Endometrial microvascular endothelial cells (primary cell): ENCODE measurements around the gene LMCD1.

DNA sequence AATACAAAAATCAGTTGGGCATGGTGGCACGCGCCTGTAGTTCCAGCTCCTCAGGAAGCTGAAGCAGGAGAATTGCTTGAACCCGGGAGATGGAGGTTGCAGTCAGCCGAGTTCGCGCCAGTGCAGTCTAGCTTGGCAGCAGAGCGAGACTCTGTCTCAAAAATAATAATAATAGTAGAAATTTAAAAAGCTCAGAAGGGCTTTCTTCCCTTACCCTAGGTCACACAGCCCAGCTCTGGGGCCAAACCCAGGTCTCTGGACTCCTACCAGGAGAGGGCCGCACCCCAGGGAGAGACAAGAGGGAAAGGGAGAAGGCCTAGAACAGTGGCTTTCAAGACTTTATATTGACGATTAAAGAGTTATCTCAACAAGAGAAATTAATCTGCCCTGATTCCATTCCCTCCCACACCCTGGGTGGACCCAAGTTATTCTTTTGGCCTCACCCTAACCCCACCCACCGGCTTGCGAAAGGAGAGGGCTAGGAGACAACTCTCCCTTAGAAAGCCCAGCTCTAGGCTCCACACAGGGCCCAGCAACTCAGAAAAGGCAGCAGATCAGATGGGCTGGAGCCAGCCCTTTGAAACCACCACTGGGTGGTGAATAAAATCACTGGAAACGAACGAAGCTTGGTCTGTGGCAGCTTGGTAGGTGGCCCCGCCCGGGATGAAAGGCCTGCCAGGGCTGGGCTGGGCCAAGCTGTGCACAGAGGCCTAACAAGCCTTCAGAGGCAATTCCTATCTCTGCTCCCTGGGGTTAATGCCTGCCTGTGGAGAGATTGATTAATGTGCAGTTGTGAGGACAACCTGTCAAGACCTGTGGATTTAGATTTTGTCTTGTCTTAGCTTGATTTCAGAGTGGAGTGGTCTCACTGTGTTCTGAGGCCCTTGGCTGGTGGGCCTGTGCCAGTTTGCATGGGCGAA lies 38.6 kb downstream of the BHLHE40 start:
- RAMPAGE, long total RNA, result no peak

DNA sequence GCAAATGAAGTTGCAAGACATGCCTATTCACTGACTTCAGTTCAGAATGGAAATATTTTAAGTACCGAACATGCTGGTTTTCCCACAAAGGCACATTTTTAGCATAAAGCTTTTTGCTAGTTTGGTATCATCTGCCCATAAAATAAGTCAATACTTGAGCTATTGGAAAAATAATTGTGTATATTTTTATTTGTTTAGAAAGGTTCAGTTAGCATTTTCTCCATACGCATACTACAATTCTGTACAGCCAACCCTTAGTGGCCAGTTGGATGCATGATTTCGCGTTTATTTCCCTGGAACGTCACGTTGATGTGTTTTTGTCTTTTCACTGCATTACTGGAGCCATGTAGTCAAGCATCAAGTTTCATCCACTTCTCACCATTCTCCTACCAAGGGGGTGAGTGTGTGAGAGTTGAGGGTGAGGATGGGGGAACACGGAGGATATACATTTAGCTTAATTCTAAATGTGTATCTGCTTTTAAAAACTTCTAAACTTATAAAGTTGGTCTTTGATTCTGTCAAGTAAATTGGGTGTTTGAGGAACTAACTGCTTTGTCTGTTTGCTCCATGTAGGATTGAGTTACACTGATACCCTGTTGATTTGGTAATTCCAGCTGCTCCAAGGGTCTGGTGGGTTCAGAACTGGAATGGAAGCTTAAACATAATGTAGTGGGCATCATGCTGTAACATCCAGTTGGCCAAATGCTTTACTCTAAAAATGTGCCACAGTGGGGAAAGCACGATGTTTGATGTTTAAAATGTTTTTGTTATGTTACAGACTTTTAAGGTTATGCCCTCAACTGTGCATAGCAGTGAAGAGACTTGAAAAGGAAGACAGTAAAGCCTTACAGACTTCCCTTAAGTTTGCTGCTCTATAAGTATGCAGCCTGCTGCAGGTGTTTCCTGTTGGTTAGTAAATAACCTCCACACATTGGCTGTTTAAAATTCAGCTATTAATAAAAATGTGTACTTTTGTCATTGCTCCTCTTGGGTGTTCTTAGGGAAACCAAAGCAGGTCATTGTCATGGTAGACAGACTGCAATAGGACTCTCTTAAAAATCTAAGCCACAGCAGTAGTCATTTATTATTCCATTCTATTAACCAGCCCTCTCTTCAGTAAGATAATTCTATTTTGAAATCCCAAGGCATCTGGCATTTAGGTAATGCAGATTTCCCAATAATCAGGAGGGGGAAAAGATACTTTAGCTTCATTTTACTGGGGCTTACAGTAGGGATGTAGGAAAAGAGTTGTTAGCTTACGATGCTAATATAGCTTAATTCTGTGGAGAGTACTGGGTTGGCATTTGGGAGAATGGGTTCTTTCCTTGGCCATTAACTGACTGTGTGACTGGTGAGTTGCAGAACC lies 6.0 kb upstream of the EDEM1 start:
- RAMPAGE, long total RNA, result no peak

DNA sequence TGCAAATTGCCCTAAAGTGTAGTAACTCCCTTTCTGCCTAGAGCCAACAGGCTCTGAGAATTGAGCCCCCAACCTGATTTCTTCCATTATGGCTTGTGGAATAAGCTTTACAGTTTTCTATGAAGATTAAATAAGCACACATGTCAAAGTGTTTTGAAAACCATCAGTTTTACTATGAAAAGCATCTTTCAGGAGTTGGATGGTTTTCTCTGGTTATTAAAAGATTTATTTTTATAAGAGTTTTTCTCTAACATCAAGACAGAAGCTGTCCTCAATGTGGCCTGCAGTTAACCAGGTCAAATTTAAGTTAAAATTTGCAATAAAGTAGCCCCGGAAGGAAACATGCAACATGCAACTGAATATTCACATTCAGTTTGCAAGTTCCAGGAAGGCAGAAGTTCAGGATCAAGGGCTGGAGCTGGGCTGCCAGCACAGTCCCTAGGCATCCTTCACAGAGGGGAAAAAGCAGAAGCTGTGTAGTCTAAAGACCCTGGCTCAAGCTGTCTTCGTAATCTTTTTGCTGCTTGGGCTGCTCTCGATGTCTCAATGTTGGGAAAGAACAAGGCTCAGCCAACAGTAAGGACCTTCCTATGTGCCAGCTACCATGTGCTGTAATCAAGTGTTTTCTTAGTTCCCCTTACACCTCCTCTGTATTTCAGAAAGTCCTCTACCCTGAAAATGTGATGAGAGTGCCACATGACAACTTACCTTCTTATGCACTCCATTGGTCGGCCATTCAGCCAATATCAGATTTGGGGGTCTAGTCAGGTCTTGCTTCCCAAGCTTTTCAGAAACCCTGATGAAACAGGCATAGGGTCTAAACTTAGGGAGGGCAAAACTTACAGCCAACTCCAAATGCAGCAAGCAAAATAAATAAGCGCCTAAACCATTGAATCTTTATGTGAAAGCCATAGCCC lies 1.5 kb upstream of the EDEM1 start:
- RAMPAGE, long total RNA, result no peak

GRCh38 chr3:6531093-6531652 lies 329.7 kb upstream of the GRM7 start:
- RAMPAGE, long total RNA, result no peak

DNA sequence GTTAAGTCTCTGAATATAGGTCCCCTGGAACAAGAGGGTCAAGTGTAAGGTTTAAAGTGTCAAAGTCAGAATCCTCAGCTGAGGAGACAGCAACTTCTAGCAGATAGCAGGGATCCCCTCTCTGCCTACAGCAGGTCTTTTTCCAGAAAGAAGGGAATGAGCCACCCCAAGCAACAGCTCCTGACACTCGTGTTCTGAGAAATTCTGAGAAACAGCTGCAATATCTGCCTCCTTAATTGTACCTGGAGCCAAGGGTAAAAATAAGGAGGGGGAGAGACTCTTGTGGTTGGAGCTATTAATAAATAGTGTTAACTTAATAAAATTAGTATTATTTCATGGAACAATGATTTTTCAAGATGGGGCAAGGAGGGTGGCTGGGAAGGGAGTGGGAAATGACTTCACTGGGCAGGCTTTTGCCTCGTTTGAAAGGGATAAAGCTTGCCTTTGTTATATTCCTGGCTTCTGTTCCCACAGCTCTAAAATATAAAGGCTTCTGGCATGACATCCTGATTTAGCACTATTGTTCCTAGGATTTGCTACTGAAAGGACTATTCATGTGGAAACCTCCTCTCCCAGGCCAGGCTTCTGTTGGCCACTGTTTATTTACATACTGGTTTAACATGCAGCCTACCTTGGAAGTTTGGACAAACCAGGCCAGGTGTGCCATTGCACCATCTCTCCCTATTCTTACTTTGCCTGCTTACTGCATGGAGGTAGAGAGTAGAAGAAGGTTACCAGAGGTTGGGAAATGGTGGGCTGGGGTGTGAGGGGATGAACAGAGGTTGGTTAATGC lies 2.6 kb upstream of the LMCD1 start:
- RAMPAGE, long total RNA, result no peak

DNA sequence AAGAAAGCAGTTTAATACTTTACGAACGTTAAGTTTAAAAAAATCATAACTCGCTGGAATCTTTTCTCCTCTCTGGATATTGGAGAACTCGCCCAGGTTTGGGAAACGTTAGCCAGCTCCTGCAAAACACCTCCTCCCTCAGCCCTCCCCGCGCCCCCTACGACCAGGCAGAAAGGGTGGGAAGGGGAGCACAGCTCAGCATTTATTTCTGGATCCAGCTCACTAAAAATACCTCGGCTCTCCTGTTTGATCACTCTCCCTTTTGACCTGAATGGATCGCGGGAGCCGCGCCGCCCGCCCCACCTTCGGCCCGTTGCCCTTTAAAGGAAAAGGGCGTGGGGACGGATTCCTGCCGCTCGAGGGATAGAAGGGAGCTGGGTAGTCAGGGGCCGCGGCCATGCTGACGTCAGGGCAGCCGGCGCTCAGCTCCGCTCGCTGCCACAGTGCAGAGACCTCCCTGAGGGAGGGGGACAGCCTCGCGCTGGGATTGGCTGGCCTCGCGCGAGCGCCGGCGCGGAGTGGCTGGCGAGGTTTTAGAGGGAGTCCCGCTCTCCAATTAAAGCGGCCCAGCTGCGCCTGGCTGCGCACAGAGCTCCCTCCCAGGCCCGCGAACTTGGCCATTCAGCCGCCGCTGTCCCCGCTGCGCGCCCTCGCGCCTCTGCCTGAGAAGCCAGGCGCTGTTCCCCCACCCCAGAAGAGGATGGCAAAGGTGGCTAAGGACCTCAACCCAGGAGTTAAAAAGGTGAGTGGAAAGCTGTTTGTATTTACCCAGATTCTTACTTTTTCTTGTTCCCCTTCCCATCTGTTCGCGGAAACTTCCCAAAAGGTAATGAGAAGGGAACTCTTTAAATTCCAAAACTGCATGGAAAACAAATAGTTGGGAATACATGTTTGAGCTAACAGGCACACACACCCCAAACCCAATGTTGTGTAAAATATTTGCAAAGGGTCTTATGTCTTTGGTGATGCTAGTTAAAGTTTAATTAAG lies at the start of gene LMCD1:
Gene LMCD1 (plus strand): TSS at position 585 of the 988 bp plus-strand sequence.
- RAMPAGE, long total RNA, result start-site peak on the plus strand centred at position 638 of the sequence, 106 bp wide, 22 and 124 reads in 2 replicates

DNA sequence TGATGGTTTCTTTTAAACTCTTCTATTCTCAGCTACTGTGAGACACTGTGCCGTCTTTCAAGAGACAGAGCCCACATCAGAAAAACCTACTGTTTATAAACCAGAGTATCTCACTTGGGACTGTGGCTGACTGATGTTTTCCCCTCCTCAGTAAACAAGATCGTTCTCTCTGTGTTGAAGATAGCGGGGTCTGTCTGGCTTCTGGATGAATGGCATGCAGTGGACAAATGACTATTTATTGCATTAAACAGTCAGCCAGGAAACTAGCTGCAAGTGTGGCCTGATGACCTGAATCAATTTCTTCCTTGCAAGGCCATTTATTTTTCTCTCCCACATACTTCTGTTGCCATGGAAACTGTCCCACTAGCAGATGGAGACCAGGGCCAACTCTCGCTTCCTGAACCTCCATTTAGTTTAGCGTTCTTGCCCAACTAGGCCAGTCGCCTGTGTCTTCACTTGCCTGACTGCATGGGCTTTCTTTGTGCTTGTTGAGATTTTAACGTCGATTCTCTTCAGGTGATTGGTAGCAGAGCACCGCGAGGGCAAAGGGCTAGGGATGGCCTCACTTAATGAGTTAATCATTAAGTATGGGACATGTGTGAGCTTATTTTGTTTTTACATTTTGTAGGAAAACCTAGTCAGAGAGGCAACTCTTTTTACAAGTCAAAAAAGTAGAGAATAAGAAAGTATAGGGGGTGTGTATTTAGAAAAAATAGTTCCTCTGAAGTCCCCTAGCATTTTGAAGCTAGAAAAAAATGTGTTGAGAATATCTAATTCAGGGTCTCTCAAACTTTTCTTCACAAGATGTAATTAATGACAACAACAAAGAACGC lies 27.6 kb downstream of the LMCD1 start:
- RAMPAGE, long total RNA, result no peak

DNA sequence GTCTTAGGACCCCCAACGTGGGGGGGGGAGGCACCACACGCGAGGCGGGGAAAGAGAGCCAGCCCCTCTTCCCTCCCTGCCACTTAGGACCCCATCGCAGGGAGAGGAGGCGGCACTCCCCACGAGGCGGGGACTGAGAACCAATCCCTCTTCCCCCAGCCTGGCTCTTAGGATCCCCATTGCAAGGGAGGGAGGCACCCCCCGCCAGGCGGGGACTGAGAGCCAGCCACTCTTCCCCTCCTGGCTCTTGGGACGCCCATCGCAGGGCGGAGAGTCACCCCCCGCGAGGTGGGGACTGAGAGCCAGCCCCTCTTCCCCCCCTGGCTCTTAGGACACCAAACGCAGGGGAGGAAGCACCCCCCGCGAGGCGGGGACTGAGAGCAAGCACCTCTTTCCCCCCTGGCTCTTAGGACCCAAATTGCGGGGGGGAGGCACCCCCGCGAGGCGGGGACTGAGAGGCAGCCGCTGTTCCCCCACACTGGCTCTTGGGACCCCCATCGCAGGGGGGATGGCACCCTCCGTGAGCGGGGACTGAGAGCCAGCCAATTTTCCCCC lies 34.2 kb upstream of the SSUH2 start:
- RAMPAGE, long total RNA, result no peak

- RAMPAGE, long total RNA, result no peak
These were observed 568 bp downstream of the CAV3 start for GRCh38 chr3:8734165-8734574.

GRCh38 chr3:9280030-9280370 lies 30.6 kb upstream of the SRGAP3 start:
- RAMPAGE, long total RNA, result no peak

DNA sequence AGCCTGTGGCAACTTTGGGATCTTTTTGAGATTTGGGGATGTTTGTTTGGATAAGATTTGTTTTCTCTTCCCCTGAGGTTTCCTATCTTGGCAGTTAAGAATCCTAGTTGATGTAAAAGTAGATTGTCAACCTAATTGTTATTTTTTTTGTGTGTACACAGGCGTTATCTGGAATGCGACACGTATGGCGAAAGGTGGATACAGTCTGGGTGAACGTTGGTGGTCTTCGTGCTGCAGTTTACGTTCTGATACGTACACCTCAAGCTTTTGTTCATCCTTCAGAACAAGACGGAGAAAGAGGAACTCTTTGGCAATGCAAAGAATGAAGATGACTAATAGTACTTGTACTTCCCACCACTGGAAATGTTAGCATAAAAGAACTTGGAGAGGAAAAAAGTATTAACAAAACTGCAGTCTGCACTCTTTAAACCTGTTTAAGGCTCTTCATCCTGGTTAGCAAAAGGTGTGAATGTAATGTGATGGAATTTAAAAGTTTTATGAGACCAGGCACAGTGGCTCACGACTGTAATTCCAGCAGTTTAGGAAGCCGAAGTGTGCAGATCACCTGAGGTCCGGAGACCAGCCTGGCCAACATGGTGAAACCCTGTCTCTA lies 12.9 kb upstream of the SETD5 start:
- RAMPAGE, long total RNA, result no peak

DNA sequence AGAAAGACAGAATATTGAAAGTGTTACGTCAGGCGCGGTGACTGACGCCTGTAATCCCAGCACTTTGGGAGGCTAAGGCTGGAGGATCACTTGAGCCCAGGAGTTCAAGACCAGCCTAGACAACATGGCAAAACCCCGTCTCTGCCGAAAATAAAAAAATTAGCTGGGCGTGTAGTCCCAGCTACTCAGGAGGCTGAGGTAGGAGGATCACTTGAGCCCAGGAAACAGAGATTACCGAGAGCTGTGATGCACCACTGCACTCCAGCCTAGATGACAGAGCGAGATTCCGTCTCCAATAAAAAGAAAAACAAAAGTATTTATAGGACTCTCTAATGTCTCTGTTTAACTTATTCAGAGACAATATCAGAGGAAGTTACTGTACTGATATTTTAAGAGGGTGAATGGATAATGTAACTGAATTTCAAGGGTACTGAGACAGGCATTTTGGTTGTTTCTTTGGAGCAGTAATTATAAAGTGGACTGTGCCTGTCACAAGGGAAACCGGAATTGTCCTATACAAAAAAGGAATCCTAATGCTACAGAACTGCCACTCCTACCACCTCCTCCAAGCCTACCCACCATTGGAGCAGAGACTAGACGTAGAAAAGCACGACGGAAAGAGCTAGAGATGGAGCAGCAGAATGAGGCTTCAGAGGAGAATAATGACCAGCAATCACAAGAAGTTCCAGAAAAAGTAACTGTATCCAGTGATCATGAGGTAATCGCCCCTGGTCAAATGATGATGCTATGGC lies 47.3 kb downstream of the SETD5 start:
- RAMPAGE, long total RNA, result no peak

DNA sequence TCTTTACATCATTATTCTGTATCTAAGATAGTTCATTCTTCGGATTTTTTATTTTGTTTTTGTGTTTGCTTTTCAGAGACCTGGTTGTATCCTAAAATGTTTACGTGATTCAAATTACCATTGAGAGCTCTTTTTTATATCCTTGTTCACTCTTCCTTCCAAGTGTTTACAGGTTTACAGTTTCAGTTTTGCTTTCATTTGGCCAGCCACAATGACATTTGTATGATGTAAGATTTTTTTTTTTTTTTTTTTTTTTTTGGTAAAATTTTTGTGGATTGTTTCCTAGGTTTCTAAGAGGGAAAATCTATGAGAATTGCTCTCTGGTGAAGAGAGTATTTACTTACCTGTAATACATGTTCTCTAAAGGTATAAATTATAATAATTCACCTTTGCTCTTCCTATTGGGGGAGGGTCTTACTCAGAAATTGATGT lies 55.0 kb downstream of the SETD5 start:
- RAMPAGE, long total RNA, result no peak

DNA sequence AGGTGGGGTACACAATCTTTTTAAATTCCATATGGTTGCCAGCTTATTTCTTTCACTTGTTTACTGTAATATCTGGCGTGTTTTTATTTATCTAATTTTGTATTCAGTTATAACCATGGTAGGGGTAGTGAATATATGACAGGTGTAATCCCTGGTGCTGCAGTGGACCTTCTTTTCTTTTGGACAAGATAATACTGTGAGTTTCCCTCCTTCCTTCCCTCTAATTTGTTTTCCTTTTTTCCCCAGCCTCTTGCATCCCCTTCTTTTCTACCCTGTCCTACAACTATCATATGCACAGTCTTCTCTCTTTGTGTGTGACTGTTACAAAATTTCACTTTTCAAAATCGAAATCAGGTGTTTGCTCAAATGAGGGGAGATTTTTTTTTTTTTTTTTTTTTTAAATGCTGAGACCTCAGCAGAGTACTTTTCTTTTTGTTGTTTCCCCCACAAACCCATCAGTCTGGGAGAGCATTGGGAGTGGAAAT lies 76.3 kb downstream of the LHFPL4 start:
- RAMPAGE, long total RNA, result no peak

DNA sequence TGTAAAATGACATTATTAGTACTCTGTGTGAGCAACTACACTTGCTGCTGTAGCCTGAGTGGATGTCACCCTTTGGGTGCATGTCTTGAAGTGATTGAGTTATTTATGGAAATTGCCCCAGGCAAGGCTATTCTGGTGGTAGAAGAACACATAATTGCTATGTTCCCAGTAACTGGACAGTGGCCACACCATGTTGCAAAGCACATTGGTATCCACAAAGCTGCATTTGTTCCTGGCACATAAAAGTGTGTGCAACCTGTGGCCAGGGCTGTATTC lies 23.7 kb downstream of the MTMR14 start:
- RAMPAGE, long total RNA, result no peak

DNA sequence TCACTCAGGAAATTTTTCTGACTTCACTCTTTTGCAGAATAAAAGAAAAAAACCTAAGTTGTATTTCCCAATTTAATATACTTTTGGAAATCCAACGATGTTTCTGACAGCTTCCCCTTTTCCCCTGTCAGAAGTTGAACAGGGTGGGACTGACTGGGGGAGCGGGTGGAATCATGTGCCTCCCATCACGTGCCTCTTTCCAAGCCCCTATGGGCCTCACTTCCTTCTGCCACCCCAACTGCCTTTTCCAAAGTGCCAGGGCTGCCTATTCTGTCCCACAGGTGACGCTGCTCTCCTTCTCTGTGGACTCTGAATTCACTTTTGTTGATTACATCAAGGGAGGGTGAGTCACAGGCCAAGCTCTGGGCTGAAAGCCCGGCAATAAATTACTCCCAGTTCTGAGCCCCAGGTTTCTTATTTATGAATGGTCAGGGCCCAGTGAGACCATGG lies 12.1 kb downstream of the CPNE9 start:
- RAMPAGE, long total RNA, result no peak

- RAMPAGE, long total RNA, result no peak
These were observed 3.8 kb upstream of the IL17RE start for GRCh38 chr3:9898799-9899223.

DNA sequence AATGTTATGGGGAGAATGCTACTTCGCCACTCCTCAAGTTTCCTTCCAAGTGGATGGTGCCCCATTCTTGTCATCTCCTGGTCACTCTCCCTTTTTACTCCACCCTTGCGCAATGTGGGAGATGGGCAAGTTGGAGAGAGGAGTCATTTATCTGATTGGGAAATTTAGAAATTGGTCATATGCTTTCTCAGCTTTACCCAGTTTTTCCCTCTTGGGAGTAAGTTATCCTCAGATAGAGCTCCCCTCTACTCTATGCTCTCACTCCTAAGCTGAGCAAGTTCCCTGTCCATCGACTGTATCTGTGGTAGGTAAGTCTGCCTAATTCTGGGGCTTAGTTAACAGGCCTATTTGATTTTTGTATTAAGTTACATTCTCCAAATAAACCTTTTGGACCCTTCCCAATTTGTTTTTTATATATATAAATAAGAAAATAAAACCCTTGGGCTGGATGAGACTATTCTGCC lies 14.3 kb downstream of the FANCD2OS start:
- RAMPAGE, long total RNA, result no peak

GRCh38 chr3:10186176-10186561 lies 21.4 kb downstream of the IRAK2 start:
- RAMPAGE, long total RNA, result no peak

DNA sequence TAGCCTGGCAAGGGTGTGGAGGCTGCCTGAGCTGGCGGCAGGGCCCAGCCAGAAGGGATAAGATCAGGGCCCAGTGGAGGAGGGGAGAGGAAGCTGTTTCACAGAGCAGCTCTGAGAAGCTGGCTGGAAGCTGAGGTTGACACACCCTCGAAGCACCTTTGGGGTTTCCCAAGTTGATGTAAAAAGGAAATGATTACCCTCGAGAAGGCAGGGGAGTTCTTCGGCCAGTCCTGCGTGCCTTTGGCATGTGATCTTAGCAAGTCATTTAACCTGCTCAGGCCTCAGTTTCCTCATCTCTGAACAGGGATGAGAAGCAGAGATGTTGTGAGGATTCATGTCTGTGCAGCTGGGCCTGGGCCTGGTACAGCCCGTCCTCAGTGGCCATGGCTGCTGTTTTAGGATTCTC lies 34.4 kb downstream of the IRAK2 start:
- RAMPAGE, long total RNA, result no peak